Neural crest cell (in vitro differentiated cells): ENCODE measurements around the genes YIPF5 and LARS1.

DNA sequence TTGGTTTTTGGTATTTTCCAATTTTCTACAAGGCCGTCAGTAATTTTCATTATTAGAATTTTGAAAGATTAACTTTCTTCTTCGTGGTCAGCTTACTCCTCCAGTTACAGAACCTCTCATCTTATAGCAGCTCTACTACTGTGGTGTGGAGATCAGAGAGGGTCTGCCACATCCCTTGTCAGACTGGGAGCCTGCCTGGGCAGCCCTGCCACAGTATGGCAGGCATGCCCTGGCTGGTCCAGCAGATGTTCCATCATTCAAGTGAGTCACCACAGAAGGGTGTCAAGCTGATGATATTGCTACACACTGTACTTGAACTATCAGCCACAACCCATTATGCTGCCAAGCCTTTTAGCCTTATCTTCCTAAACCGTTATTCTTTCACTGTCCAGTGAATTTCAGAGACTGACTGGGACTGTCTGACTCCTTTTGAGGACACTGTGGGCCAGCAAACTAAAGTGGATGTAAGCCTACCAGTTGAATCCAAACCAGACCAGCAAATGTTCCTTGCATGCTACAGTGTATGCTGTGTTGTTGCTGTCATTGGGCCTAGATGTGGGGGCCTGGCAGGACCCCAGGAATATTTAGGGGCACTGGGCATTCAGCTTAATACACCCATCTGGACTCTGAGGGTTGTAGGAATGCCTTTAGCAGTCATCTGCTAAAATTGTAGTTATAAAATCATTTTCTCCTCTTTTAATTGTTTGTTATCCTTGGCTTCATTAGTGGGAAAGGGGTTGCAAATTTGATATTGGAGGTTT lies 202.6 kb downstream of the NR3C1 start:
- PRO-cap, result no peak

DNA sequence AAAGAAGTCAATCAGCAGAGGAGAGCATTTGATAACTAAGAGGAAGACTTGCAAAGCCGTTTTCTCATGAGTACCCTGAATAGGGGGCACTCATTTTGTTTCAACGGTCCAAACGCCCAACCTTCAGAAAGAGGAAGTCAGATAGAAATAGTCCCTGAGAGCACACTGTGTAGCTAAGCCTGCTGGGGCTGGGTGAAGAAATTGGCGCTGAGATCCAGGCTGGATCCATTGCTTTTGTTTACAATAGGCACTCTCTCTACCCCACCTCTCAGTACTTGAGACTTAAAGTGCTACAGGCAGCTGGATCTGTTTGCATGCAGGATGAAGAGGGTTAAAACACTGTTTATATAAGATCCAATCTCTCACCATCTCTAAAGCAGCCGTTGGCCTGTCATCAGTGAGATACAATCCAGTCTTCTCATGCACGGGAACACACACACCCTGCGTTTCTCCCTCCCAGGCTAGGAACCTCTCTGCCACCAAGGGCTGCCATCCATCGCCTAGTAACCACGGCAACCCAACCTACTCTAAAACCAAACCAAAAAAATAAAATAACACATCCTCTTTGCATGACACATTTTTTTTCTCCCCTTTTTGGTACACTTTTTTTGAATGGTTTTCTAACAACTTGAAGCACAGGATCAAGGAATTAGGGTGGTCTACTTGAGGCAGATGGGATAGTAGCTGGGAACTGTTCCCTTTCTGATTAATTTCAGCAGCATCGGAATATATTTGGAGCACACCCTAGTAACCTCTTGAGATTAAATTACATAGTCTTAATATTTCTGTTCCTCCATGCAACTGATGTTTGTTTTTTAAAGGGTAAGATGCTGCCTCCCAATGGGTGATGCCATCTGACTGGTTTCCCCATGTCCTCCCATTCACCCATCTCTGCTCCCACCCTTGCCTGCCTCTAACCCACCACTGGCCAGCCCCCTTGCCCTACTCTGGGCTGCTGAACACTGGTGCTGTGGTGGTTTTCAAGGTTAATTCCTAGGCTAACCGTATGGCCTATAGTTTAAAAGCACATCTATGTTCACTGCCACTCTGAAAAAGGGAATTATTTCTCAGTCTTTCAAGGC lies 180.5 kb downstream of the NR3C1 start:
- PRO-cap, result no peak

DNA sequence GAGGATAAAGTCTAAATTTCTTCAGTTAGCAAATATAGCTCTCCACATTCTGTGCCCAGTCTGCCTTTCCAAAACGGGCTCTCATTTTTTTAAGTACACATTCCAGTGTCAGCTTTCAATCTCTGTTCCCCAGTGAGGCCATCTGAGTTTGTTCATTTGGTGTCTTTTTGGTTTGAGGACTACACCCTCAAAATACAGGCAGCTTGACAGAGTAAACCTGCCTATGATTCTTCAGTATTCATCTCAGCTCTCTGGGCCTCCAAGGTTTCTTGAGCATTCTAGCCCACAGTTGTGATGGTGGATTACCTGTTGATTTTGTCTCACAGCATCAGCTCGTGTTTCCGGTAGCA lies 55.7 kb downstream of the NR3C1 start:
- PRO-cap, result no peak

DNA sequence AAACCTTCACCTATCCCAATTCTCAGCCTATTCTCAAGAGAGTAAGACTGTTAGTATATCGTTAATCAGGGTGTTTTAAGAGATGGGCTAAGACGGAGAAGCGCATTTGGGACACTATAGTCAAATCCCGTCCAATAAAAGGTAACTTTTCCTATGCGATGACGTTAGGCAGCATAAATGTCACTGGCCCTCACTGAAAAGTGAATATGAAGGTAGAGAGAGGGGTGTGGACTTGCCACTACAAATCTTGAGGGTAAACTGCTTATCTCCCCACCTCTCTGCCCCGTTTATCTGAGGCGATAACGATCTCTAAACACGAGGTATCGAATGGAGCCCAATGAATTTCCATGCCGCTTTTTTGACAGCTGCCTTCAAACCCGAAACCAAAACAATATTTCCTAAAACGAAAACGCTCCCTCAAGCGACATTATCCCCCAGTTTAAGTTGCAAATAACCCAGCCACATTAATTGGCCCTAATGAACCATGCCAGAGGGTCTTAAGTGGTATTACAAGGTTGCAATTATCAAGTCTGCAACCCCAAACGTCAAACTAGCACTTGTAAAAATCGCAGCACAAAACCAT lies 1.5 kb downstream of the NR3C1 start:
- PRO-cap, result no peak

DNA sequence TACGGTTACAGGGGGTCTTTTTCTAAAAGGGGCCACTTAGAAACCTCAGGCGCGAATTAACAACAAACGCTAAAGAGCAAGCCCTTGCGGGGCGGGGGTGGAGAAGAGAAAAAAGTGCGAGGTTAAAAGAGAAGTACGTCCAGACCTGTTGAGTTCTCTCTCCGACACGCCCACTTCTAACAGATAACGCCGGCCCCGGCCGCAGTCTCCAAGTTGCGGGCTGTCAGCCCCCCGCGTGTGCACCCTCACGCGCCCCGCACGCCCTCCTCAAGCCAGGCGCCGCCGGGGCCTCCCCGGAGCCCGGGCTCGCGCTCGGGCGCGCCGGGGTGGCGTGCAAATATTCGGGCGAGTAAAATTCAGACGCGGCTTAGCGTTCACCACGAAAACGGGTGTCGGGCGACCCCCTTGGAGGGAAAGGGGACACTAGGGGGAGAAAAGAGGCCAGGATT lies 1.0 kb downstream of the NR3C1 start:
- PRO-cap, result no peak

DNA sequence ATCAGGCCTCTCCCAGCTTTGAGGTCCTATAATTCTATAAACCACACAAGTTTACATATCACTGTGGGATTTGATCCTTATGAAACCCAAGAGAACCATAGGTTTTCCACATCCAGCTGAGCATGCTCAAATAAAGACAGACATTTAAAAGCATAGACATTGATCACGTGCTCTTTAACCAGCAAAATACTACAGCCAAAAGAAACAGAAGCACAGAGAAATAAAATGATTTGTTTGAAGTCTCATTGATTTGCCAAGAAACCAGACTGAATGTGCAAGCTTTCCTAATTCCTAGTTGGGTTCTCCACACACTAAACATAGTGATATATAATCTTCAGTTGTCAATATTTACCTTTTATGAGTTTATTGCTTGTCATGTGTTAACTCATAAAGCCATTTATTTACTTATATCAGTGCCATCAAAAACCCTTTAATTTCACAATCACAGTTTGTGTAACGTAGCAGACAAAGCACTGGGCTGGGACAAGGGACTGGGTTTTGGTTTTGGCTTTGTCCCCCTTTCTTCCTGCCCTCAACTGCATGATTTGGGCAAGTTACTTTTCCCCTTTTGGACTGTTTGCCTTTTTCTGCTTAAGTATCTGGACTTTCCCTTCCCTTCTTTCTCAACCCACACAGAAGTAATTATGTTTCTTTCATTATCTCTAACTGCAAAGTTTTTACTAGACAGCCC lies 14.5 kb upstream of the NR3C1 start:
- PRO-cap, result no peak

GRCh38 chr5:143433559-143434399 lies 30.3 kb upstream of the NR3C1 start:
- PRO-cap, result no peak

DNA sequence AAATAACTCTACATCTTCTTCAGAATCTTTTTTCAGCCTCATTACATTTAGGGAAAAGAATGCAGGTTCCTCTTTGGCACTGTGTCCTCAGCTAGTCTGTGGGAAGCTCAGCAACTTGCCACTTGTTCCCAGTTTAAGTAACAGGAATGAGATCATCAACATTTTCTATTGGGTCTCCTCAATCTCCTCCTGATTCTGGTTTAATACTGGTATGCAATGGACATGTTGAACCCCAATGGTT lies 78.3 kb upstream of the HMHB1 start:
- PRO-cap, result no peak

- PRO-cap, result bidirectional peak, plus-strand start at chr5:144170873, minus-strand start at chr5:144170659
These were observed at the start of gene YIPF5 for GRCh38 chr5:144170131-144171103. Gene YIPF5 (minus strand): TSS chr5:144170659.

DNA sequence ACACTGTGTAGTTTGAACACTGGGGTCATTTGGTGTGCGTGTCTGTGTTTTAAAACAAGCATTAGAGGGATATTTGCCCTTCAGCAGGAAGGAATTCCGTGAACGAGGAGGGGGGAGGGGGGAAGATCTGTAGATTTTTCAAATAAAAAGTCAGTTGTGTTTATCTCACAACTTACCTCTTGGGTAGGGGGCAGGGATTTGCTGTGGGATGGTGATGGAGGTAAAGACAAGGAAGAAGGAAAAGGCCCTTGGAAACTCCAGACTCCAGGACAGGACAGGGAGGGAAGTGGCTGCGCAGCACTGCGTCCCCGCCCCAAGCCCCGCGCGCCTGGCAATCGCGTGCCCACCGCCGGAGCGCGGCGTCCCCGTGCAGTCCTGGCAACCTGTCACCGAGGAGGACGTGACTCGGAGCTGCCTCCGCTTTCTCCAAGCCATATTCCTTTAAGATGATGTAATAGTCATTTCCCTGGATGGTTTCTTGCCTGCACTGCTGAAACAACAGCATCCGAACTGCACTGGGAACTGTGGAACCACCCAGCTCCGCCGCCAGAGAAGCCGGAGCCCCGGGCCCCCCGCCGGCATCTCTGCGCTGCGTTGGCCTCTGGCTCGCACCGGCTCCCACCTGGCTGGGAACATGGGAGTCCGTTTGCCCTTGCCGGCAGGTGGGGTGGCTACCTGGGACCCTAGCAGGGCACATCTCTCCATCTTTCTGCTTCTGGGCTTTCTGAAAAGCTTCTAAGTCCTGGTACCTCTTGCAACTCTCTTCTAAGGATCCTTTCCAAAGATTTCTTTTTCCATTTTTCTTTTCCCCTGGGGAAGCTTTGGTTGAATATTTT lies 34.4 kb downstream of the KCTD16 start:
- PRO-cap, result no peak

DNA sequence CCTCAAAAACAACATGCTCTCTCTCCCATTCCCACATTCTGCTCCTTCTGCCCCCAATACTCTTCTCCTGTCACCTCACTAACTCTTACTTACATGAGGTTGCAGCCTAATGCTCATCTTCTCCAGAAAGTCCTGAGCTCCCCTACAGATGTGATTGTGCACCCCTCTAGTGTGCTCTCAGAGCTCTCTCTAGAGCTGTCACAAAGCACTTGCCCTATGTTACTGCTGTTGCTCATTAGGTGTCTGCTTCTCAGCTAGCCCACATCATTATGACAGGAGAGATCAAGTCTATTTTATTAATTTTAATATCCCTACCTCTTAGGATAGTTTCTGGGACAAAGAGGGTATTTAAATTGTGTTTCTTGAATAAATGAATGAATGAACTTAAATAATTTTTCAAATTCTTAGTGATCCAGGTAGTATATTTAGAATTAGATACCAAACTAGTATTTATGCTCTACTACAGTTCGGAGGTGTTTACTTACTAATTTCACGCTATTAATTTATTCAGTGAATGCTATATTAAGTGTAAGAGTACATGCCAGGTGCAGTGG lies 286.1 kb downstream of the PRELID2 start:
- PRO-cap, result no peak

DNA sequence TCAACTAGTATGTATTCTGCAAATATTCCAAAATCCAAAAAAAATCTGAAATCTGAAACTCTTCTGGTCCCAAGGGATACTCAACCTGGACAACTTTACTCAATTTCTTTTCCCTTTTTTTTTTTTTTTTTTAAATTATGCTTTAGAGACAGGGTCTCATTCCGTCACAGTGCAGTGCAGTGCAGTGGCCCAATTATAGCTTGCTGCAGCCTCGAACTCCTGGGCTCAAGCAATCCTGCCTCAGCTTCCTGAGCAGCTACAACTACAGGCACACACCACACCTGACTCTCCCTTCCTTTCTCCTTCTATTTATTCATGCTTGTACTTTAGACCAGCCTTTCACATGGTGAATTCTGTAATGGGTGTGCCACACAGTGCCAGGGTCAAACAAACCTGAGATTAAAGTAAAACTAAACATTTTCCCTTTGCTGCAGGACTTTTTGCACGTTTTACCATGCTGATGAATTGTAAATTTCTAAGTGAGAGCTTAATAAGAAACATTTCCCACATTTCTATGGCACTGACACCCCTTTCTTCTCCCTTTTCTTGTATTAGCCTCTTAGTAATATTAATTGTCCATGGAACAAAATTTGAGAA lies 7.9 kb downstream of the SH3RF2 start:
- PRO-cap, result no peak

GRCh38 chr5:146071059-146071831 lies 34.1 kb downstream of the PLAC8L1 start:
- PRO-cap, result no peak

GRCh38 chr5:146182312-146183037 lies at the start of gene LARS1:
Gene LARS1 (minus strand): TSS chr5:146182650.
- PRO-cap, result bidirectional peak, plus-strand start at chr5:146182856, minus-strand start at chr5:146182650

DNA sequence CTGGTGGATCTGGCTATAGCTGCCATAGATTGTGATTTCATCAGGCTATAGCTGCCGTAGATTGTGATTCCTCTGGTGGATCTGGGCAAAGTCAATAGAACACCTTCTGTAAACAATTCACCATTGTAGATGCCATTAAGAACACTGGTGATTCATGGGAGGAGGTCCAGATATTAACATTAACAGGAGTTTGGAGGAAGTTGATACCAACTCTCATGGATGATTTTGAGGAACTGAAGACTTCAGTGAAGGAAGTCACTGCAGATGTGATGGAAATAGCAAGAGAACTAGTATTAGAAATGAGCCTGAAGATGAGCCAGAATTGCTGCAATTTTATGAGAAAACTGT lies 26.9 kb downstream of the TCERG1 start:
- PRO-cap, result no peak

DNA sequence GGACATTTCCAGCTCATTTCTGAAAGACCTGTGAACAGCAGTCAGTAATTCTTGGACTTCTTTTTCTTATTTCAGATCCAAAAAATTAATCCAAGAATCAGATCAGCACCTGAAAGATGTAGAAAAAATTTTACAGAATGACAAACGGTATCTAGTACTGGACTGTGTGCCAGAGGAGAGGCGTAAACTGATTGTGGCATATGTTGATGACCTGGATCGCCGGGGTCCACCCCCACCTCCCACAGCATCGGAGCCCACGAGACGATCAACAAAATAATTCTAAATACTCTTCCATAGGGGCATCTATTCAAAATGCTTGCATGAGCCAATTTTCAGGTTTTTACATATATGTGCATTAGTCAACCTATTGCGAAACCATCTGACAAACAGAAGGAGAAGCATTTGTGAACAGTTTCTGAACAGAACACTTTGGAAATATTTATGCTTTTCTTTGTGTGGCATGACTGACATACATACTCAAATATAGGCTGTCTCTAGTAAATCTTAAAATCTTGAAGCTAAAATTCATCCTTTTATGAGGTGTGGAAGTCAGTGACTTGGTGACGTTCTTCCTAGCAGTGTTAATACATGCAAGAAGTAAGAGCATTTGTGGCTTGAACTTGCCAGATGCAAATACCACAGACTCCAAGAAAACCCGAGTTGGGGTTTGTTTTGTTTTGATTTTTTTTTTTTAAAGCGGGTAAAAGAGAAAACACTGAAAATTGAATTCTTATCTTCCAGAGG lies 5.5 kb downstream of the GPR151 start:
- PRO-cap, result no peak

DNA sequence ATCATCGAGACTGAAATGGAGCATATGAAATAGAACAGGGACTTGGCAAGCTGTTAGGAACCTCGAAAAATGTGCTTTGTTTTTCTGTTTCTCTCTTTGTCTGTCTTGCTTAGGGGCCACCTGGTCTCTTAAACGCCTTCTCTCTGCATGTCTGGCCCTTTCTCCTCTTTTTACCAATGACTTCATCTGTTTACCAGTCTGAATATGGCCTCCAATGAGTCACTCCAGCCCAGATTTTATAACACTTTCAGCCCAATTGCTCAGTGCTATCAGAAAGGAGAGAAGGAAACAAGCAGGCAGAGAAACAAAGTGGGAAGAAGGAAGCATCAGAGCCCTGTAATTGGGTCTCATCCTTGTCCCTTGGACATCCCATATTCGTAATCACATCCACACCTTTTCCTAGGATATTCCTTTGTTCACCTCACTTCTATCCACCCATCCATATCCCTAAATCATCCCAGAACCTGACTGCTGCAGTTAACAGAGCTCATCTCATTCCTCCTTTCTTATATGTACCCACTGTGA lies 151.7 kb upstream of the GPR151 start:
- PRO-cap, result no peak

- PRO-cap, result no peak
These were observed 40.7 kb upstream of the PPP2R2B start for GRCh38 chr5:146919156-146919771.

GRCh38 chr5:147387060-147387492 lies 122.8 kb downstream of the DPYSL3 start:
- PRO-cap, result unidirectional peak, minus-strand start at chr5:147387256

DNA sequence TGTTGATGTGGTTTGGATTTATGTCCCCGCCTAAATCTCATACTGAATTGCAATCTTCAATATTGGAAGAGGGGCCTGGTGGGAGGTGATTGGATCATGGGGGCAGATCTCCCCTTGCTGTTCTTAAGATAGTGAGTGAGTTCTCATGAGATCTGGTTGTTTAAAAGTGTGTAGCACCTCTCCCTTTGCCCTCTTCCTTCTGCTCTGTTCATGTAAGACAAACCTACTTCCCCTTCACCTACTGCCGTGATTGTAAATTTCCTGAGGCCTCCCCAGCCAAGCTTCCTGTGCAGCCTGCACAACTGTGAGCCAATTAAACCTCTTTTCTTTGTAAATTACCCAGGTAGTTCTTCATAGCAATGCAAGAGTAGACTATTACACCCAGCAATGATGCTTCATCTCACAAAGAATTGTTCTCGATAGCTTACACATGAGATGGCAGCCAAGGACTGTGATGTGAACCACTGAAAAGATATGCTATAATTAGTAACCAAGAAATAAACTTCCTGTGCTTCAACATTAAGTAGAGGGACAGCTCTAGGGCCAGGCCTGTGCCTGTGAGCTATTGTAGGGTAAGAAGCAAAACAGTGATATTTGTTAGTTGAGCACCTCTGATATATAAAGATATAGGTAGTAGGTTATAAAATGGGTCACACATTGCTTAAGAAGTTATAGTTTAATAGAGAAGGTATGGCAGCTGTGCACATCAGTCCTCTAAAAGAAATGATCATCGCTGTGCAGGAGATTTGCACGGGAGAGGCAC lies 41.7 kb upstream of the DPYSL3 start:
- PRO-cap, result no peak